Measurements from ENCODE around the gene MCUR1.

DNA sequence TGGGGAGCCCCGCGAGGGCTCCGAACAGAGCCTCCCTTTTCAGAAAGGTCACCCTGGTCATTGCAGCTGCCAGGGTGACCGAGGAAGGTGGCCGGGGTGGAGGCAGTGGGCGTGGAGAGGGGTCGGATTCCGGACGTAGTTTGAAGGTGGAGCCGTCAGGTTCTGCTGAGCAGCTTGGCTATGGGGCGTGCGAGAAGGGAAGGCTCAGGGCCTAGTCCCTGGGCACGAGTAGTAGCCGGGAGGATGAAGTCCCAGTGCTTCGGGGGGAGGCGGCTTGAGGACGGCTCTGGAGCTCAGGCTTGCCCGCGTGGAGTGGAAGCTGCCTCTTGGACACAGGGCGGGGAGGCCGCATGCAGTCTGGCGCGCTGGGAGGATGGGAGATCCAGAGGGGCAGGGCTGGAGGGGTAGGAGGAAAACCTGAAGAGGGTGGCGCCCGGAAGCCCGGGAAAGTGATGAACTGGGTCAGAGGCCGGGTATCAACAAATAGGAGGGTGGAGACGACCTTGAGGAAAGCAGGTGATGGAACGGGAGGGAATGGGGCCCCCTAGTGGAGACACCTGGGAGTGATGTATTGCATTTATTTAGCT is 548 bp downstream of the SIRT5 start:
- PRO-cap, 2 experiments: peak in 2 of 2 experiments; most common plus-strand start position 158 of the sequence (in 2); most common minus-strand start position 314 of the sequence (in 2)

DNA sequence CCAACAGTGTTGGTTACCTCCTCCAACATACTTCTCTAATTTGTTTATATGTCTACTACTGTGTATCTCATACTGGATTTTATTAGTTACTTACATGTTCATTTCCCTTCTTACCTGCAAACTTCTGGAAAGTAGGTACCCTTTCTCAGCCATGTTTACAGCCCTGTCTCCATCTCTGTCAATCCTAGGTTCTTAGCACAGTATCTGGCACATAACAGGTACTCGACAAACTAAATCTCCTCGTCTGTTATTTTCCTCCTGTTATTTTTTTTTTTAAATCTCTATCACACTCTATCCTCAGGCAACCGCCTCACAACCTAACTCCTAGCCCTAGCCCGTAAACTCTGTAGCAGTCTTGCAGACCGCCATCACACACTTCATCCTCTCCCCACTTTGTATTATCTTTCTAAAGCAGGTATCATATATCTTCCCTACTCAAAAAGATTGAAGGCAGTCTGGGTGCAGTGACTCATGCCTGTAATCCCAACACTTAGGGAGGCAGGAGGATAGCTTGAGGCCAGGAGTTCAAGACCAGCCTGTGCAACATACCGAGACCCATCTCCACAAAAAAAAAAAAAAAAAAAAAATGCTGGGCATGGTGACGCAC is 23.1 kb downstream of the RANBP9 start:
- PRO-cap, 2 experiments: no peak in any of the 2 experiments

DNA sequence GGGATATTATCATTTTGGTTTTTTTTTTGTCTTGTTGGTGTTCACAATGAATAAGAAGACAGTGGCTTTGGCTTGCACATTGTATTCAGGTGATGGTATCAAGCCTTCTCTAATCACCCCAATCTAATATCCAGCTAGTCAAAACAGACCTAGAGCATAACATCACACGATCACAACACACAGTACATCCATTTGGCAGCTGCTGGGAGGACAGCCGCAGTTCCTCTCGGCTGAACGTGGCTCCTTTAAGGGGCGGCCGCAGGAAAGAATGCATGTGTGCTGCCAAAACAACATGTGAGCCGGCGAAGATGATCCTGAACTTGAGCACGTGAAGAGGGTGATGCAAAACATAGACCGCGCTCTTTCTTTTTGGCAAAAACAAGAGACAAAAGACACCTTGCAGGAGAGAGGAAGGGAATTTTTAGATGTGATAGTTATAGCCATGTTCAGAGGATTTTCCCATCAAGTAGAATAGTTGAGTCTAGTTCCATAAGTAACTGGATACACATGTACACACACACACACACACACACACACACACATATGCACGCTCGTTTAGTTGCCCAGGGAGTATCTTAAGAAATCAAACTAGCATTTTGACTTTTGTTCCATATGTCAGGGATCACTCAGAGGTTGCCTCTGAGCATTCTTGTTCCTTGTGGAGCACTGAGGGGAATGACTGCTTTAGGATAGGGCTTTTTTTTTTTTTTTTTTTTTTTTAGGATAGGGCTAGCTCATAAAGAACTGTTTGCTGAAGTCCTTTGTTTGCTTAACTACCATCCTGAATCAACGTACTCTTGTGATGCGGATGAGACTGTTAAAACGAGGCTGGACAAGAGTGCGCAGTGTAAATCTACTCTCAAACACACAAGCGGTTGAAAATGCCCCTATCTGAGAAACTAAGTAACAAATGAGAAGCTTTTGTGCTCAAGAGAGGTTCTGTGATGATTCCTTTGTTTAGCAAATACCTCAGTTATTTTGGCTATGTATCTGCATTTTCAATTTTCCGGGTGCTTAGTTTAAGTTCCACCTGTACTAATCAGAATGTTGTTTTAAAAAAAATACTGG is 21.7 kb upstream of the RANBP9 start:
- PRO-cap, 2 experiments: no peak in any of the 2 experiments

GRCh38 chr6:13762499-13763202 is 51.0 kb upstream of the RANBP9 start:
- PRO-cap, 2 experiments: no peak in any of the 2 experiments

- PRO-cap, 2 experiments: no peak in any of the 2 experiments
These were observed 7.6 kb downstream of the MCUR1 start for GRCh38 chr6:13806769-13807190.

- PRO-cap, 2 experiments: peak in 2 of 2 experiments; most common plus-strand start chr6:13814709 (in 2); most common minus-strand start chr6:13814557 (in 2)
These were observed at the start of gene MCUR1 for GRCh38 chr6:13814390-13815019. MCUR1 (minus strand) TSS chr6:13814557.

DNA sequence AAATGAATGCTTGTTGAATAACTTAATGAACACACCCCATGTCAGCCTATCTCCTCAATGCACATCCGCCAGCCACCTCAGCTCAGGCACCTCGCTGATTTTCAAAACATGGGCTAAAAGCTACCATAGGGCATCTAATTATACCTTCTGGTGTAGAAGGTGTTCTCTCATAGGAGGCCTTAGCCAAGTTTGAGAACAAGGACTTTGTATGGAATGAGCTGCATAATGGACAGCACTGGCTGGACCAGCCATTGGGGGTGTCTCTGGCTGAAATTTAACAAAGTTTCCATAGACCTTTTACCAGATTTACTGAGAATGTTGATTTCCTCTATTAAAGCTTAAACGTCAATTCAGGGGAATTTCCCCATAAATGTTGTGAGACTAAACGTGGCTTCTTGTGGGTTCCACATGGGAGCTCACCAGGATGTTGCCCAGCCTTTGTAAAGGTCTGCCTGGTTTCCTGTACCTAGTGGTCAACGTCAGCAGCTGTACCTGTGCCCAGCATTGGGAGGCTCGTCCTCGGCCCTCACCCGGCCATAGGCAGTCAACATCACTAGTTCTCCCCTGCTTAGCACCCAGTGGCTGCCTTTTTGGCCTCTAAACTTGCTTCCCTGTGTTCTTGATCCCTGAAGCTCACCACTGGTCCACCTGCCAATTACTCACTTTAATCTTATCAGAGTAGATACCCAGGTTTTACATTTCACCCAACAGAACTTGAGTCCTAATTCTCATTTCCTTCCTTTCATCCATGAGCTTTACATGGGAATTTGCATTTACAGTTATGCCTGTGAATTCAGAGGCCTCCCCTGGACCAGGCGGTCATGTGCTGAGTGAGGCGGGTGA is 22.2 kb upstream of the CD83 start:
- PRO-cap, 2 experiments: no peak in any of the 2 experiments

DNA sequence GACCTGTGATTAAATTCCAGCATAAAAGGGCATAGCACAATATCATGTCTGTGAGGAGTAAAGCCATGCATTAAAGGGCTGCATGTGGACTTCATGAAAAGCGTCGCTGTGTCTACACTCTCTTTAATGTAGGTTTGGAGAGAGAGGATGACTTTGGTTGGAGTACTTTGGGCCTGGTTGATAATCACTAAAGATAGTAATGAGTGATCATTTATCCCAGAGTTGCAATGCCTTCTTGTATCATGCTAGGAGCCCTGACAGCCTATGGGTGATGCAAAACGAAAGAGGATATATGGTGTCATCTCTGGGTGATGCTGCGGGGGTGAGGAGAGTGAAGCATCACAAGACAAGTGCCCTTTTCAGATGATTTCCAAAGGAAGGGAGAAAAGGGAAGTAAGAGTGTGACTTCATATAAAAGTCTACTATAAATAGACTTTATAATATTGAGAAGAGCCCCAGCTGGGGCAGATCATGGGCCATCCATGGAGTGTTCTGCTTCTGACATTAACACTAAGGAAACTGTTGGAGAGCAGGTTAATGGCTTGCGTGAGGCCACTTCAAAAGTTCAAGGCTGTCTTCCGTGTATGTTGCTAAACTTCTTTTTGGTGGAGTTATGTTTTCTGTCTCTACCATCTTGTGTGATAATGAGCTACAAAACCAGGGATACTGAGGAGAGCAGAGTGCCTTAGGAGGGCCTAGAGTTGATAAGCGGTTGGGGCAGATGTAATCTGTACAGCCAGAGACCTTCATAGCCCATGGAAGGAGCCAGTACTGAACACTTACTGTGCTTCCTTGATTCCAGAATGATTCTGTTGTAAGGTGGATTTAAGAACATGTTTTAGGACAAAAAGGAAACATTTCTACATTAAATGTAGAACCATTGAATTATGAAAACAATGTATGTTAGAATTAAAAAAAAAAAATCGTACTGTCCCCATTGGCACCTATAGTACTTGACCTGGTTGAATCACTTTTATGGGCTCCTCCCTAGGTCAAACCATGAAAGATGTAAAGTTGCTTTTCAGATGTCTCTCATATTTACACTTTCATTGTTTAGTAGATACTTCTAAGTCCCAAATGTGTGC is 4.5 kb downstream of the CD83 start:
- PRO-cap, 2 experiments: no peak in any of the 2 experiments

GRCh38 chr6:14128885-14129604 is 11.5 kb downstream of the CD83 start:
- PRO-cap, 2 experiments: no peak in any of the 2 experiments

GRCh38 chr6:14133703-14134223 is 16.2 kb downstream of the CD83 start:
- PRO-cap, 2 experiments: no peak in any of the 2 experiments

DNA sequence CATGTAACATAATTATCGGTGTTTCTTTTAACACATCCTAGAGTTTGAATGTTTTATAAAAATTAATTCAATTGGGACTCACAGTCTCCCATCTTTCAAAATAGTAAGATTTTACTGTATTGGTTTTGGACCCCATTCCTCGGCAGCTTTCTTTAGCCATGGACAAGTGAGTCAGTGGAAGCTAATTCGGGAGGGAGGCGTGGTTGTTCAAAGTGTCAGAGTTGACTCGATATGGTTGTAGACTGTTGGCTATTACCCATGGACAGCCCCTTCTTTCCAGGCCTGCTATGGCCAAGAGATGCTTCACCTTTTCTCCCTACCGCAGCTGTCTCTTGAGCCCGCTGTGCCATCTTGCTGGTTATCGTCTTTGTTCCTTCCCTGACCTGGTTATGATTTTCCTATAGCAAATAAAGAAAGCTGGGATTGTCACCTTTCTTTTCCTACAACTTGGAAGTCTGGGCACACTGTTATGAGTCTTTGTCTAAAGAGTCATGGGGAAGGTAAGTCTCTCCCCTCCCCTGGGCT is 243.0 kb downstream of the CD83 start:
- PRO-cap, 2 experiments: peak in 2 of 2 experiments; most common plus-strand start position 279 of the sequence (in 2); most common minus-strand start position 176 of the sequence (in 2)

- PRO-cap, 2 experiments: no peak in any of the 2 experiments
These were observed 323.9 kb downstream of the CD83 start for GRCh38 chr6:14441395-14441968.

GRCh38 chr6:14706179-14706921 is 539.5 kb upstream of the JARID2 start:
- PRO-cap, 2 experiments: peak in 1 of 2 experiments; most common plus-strand start chr6:14706688 (in 1)

GRCh38 chr6:14735524-14735706 is 510.5 kb upstream of the JARID2 start:
- PRO-cap, 2 experiments: no peak in any of the 2 experiments

DNA sequence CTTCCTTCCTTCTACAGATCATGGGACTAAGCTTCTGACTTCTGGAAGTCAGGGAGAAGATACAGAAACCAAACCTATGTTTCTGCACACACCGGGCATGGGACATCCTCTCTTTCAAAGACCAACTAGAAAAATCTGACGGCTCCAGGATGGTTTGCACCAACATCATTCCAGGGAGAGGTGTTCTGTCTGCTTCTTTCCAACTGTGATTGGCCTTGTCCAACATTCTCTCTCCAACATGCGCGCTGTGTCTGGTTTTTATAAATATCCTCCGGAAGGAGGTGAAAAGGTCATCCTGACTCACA is 475.5 kb upstream of the JARID2 start:
- PRO-cap, 2 experiments: no peak in any of the 2 experiments

- PRO-cap, 2 experiments: no peak in any of the 2 experiments
These were observed 356.3 kb upstream of the JARID2 start for GRCh38 chr6:14889623-14890003.

DNA sequence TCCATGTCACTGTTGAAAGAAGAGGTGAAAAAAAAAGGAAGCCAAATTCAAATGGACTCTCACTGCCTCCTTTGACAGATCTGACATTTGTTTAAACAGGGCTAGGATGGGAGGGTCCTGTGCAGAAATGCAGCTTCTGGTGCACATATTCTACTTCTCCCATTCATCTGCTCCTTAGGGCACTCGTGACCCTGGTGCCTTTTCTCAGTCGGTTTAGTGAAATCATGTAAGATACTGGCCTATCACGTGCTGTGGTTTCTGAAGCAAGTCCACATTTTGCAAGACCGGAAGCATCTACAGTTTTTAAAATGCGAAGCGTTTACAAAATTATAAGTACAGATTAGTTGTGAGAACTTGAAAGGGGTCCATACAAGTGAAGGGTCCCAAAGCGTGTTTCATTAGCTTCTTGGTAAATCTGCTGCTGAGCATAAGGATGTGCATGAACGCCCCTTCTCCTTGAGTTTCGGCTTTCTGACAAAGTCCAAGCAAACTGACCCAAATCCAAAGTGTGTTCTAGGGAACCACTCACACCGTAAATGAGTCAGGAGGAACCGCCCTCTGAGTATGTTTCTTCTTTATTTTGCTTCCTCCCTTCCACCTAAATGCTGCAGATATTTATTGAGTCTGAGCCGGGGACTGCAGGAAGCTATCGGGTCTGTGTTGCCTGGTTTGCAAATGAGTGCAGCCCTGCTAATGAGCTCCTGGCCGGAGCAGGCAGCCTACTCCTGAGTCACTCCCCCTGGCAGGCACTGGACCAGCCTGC is 323.8 kb upstream of the JARID2 start:
- PRO-cap, 2 experiments: peak in 1 of 2 experiments; most common plus-strand start position 608 of the sequence (in 1)

DNA sequence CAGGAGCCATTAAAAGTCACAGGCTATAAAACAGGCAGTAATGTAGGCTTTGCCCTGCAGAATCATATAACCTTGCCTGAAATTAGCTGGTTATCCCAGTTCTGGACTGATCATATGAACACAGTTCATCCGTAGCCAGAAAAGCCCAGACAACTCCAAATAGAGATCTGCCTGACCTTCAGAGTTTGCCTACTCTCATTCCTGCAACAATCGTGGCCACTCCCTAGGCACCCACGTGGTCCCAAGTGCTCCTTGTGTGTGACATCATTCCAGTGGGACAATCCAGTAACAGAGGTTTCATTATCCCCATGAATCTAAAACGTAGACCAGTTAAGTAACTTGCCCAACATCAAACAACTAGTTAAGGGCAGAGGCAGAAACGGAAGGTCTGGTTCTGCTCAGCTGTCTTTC is 261.5 kb upstream of the JARID2 start:
- PRO-cap, 2 experiments: no peak in any of the 2 experiments

- PRO-cap, 2 experiments: no peak in any of the 2 experiments
These were observed 42.0 kb downstream of the JARID2 start for GRCh38 chr6:15287695-15288489.

- PRO-cap, 2 experiments: no peak in any of the 2 experiments
These were observed 152.7 kb downstream of the JARID2 start for GRCh38 chr6:15398061-15399423.